Umbilical cord (tissue), 2 donors: ENCODE measurements around a stretch of chr15.

DNA sequence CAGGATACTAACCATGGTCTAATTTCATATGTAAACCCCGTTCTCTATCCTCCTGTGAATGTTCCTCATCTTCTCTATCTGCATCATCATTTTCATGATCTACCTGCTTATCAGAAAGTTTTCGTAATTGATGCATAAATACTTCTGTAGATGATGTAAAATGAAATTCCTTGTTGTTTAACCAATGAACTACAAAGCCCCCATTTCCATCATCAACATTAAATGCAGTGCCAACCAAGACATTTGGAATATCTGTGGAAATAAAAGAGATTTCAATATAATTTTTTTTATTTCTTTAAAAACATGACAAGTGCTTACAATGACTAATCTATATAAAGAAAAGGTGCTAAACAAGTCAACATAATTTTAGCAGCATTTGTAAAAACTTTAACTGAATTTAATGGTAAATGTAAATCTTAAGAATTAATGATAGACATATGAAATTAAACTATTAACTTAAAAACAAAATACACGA is 84.3 kb downstream of the DMXL2 start:
- RAMPAGE, long total RNA = no peak

DNA sequence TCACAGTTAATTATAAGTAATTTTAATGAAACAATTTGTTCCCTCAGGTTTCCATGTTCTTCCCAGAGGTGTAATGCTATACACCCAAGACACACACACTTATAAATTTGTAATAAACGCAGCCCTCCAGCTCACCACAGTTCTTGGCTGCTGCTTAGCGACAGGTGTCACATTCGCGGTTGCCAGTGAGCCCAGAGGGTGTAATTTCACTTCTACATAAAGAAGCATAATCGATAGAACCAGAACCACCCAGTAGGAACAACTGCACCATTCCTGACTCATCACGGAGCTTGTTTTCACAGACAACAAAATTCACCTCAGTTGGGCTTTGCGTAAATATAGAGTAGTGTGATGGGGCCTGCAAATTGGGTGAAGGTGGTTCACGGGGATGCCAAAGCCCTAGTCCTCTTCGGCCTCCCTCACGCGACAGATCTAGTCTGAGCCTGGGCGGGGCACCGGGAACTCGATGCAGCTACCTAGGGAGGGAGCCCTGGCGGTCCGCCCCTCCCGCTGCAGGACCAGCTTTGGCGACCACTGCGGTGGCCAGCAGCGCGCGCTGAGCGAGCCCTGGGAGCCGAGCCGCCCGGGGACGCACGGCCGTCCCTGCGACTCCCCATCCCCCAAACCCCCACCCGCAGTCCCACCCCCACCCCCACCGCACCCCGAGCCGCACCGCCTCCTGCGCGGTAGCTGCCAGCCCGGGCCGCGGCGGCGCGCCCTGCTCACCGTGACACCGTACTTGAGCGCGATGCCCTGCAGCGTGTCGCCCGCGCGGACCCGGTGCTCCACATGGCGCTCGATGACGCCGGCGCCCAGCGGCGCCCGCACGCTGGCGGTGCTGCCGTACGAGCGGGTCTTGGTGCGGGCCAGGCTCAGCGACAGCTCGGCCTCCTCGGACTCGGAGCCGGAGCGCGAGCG is 572 bp downstream of the LYSMD2 start:
- RAMPAGE, long total RNA = no peak

DNA sequence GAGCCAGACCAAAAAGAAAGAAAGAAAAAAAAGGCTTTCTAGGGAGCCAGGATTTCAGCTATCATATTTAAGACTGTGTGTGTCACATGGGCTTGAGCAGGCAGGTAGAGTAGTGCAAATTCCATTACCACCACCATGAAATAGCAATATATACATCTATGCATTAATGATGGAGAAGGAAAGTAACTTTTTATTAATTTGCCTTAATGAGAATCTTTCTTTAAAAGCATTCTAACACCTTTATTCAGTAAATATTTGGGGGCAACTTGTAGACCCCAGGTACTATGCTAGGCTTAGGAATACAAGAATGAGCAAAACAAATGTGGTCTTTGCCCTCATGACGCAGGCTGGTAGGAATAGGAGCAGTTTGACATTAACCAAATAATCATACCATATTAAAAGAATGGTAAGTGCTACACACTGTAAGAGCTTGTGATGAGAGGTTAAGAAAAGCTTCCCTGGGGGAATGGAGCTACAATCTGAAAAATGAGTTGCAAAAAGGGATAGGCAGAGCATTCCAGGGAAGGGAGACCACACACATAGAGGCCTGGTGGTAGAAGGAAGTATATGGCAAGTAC is 37.1 kb downstream of the TMOD3 start:
- RAMPAGE, long total RNA = no peak

- RAMPAGE, long total RNA = no peak
Measured at GRCh38 chr15:52037168-52038162, 18.4 kb downstream of the MAPK6 start.

DNA sequence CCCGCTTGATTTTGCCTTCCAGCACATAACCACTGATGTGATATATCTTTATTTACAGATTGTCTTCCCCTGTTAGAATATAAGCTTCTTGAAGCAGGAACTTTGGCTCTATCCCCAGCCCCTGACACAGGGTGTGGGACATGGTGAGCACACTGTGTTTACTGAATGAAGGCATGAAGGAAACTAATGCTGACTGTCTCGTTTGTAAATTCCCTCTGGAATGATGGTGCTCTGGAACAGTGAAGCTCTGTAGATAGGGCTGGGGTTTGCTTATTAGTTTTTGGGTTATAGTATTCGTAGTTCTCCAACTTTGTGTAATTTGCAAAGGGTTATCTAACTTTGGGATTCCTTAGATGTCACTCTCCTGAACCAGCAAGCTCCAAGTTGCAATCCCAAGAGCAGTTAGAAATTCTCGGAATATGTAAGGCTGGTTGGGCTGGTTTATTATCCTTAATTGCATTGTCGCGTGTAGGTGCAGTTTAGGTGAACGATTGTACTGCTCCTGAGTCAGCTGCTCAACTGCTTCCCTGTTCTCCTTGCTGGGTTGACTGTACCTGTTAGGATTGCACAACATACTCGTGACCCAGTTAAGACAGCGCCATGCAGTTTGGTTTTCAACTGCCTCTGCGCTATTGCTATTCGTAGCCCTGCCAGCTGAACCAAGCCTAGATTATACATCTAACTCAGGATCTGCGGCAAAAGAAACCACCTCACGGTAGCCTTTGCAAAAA is 41.2 kb downstream of the BCL2L10 start:
- RAMPAGE, long total RNA = no peak

DNA sequence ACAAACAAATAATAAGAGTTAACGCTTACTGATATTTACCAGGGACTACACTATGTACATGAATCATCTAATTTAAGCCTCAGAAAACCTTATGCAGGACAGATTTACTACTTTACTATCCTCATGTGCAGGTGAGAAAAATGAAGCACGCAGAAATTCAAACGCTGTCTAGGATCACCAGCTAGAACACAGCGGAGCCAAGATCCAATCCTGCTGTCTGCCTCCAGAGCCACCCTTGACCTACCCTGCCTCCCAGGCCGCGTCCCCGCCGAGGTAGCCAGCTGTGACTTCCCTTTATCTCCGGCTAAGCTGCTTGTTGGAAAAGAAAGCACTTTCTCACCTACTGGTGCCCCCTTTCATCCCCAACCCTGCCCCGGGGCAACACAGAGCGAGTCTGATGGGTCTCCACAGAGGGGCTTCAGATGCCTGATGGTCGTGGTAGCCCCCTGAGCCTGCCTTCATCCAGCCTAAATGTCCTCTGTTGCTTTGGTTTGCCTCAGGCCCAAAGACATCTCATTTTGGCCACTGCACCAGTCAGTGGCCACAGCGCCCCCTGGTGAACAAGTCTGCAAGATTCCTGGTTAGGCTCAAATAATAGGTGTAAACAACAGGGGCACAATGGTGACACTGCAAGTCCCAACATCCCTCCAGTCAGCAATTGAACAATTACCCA is 27.0 kb upstream of the BCL2L10 start:
- RAMPAGE, long total RNA = no peak

DNA sequence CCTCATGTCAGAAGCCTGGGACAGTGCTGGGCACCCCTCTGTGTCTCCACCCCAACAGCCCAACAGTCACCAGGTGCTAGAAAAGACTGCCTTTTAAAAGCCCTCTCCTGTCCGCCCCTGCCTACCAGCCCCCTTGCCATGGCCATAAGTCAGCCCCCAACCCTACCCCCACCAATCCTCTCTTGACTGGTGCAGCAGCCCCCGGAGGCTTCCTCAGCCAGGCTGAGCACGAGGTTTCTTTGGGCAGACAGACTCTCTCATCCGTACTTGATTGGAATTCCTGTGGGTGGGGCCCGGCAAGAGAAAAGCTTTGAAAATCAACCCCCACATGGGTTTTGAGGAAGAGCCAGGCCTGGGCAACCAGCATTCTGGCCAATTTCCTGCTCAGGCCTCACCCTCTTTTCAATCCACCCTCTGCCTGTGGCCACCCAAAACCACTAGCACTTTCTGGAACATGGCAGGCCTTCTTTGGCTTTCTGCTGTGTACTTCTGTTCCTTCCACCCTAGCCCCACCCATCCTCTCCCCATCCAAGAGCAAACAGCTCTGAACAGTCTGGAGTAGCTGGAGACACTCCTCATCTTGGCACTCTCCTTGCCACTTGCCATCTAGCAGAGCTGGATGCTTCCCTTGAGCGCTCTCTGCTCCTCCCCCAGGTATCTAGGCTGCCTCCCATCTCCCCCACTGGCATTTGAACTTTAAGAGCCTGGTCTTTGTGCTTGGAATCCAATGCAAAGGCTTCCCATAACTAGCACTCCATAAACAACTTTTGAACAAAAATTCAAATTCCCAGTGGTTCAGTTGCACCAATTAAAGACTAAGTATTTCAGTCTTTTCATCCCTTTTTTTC is 5.9 kb downstream of the MYO5C start:
- RAMPAGE, long total RNA = no peak

DNA sequence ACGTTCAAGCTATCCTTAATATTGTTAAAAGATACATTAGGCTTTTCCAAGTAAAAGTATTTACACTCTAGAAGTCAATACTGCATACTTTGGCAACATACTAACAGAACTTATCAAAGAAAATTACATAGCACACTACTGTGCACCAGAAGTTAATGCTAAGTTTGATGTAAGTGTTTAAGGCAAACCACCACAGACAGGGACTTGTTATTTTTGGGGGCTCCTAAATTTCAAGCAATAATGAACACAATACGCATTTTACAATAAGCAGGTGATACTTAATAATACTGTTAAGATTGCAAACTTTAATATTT is 1.6 kb downstream of the ARPP19 start:
- RAMPAGE, long total RNA = no peak

- RAMPAGE, long total RNA = no peak
Measured at GRCh38 chr15:52780559-52781133, 9.5 kb downstream of the ONECUT1 start.

DNA sequence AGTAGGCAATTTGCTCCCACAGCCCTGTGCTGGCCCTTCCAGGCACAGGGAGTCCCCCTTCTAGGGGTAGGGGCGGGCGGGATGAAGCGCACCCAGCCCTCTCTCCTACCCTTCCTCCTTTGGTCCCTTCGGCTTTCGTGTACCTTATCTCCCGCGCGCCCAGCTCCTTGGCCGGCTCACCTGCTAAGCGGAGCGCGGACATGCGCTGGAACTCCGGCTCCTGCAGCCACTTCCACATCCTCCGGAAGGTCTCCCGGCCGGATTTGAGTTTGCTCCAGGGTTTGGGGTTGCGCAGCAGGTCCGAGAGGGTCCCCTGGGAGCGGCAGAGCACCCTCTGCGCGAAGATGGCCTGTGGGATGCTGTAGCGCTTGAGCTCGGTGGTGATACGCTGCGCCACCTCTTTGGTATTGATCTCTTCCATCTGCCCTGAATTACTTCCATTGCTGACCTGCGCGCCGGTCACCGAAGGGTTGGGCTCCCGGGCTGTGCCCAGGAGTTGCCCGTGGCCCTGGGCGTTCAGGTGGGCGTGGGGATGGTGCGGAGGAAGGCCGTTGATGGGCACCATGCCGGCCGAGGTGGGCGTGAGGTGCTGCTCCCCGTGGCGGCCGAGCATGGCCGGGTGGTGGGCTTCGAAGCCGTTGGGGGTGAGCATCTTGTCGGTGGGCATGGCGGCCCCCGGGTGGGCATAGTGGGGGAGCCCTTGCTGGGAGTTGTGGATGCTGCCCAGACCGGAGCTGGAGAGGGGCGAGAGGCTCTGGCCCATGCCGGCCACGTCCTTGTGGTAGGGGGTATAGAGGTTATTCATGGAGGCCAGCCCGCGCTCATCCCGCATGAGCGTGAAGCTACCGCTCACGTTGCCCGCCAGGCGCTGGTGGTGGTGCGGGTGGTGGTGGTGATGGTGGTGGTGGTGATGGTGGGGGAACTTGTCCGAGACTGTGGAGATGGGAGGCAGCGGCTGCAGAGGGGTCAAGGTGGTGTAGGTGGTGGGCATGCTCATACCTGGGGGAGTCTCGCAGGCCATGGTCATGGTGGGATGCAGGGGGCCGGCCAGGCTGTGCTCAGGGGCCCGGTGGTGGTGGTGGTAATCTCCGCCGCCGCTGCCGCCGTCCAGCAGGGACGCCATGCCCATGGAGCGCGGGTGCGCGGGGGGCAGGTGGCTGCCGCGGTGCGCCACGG is 1.1 kb downstream of the ONECUT1 start:
- RAMPAGE, long total RNA = no peak

- RAMPAGE, long total RNA = no peak
Measured at GRCh38 chr15:52790711-52791861, 950 bp upstream of the ONECUT1 start.

- RAMPAGE, long total RNA = no peak
Measured at GRCh38 chr15:52805563-52806643, 15.8 kb upstream of the ONECUT1 start.

DNA sequence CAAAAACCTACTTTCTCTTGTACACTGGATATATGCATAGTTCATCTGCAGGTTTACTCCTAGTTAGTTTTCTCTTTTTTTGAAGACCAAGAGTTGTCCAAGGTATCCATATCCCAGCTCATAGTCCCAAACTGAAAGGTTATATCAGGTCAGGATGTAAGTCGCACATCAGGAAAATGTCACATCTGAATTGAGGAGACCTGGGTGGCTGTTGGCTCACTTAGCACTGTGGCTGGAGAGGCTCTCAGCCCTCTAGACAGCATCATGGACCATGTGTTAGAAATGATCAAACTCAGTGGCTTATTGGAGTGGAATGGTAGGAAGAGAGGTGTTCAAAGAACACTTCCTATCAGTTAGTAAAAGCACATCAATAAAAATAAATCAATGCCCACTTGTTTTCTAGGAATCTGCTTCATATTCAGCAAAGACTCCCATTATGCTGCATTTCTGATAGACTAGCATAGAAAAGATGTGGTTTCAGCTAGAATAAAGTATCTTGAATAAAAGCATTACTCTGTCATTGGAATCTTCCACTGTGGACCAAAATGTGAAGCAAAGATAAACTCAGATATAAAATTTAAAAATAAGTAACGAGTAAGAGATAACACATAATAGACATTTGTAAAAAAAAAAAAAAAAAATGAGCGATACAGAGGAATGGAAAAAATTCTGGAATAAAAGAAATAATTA is 309.5 kb downstream of the WDR72 start:
- RAMPAGE, long total RNA = no peak

GRCh38 chr15:55126330-55126611 is 70.5 kb downstream of the RSL24D1 start:
- RAMPAGE, long total RNA = no peak

- RAMPAGE, long total RNA = no peak
Measured at GRCh38 chr15:55268125-55268606, 21.4 kb downstream of the RAB27A start.

DNA sequence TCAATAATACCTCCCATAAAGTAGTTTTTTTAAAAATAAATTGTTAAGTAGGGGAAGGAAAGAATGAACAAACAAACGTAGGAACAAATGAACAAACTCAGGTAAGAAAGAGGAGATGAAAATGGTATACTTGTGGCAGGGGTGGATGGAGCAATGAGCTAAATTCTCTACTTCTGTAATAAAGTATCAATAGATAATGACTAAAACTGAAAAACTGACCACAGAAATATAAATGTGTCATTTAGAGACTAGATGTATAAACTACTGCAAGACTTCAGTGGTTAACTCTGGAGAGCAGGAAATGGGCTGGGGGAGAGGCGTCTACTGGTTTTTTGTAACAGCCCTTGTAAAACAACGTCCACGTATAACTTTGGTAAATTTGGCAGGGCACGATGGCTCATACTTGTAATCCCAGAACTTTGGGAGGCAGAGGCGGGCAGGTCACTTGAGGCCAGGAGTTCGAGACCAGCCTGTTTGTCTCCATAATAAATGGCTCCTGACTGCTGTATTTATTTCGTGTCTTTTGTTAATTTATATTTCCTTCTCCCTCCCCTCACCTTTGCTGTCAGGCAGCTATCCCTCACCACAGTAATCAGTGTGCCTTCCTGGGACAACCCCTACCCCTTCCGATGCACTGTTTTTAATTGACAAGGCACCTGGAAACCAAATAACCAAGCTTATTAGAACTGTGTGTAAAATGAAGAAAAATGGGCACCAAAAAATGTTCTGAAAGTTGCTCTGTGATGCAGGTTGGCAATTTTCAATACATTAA is 12.4 kb downstream of the RAB27A start:
- RAMPAGE, long total RNA = no peak

GRCh38 chr15:55627610-55628101 is 39.5 kb upstream of the PYGO1 start:
- RAMPAGE, long total RNA = no peak

DNA sequence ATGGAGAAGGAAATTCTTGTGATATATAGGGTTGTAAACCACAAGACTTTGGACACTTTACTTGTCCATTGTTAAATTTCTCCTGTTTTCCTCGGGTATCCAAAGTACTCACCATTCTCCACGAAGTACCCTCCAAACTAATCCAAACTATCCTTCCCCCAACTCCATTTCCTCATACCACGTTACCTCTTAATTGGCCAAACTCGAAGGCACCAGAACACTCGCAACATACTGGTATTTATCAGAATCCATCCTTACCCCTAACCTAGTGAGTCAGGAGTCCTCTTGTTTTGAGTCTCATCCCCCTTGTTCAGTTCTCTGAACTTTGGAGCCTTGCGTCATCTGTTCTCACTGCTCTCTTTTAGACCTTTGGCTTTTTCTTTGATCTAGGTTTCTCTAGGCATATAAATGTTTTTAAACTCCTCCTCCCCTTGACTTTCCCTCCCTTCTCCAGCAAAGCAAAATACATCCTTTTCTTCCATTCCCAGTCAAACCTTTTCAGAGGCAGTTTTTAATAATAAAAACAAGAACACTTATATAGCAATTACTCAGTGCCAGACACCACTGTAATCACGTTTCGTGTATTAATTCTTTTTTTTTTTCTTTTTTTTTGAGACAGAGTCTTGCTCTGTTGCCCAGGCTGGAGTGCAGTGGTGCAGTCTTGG is 40.9 kb downstream of the NEDD4 start:
- RAMPAGE, long total RNA = no peak

GRCh38 chr15:55969577-55970130 is 23.8 kb downstream of the NEDD4 start:
- RAMPAGE, long total RNA = no peak

DNA sequence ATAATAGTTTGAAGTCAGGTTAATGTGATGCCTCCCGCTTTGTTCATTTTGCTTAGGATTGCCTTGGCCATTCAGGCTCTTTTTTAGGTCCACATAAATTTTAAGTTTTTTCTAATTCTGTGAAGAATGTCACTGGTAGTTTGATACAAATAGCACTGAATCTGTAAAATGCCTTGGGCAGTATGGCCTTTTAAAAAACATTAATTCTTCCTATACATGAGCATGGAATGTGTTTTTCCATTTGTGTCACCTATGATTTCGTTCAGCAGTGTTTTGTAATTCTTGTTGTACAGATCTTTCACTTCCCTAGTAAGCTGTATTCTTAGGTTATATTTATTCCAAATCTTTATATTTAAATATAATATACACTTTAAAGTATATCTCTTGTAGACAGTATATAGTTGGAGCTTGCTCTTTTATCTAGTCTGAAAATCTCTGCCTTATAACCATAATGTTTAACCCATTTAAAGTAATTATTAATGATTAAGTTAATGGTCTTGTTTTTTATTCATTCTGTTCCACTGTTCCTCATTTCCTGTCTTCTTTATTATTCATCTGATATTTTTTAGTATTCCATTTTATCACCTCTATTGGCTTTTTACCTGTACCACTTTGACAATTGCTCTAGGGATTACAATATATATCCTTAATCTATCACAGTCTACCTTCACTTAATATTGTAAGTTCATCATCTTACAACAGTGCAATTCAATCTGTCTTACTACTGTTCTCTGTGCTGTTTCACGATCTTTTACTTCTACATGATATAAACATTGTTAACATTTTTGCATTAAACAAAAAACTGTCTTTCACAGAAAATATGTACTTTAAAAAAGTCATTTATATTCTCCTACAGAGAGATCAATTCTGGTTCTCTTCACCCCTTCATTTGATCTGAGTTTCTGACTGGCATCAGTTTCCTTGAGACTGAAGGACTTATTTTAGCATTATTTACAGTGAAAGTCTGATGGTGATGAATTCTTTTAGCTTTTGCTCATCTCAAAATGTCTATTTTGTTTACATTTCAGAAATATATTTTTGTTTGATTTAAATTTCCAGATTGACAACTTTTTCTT is 22.3 kb downstream of the RFX7 start:
- RAMPAGE, long total RNA = no peak